ENCODE measurements around a stretch of chr15.

DNA sequence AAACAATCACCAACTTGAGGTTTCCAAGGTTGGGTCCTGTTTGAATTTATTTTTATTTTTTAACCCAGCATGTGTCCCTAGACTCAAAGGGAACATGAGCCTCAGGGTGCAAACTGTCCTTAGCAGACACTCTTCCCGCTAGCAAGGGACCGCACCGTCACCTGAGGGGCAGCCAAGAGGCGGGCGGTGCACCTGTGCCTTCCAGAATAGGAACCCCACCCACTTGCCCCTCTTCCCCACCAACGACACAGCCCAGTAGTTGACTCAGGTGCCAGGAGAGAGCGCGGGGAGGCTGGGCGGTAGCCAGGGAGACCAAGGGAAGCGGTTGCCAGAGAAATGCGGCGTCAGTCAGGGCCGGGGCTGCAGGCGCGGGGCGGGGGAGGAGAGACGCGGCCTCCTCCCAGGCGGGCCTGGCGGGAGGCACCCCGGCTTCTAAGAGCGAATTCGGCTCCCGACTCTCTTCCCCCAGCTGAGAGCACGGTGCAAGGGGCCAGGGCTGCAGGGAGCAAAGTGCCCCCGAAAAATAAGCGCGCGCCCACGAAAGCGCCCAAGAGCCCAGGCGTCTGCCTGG is 994 bp downstream of the CPEB1 start:
- PRO-cap = no peak

DNA sequence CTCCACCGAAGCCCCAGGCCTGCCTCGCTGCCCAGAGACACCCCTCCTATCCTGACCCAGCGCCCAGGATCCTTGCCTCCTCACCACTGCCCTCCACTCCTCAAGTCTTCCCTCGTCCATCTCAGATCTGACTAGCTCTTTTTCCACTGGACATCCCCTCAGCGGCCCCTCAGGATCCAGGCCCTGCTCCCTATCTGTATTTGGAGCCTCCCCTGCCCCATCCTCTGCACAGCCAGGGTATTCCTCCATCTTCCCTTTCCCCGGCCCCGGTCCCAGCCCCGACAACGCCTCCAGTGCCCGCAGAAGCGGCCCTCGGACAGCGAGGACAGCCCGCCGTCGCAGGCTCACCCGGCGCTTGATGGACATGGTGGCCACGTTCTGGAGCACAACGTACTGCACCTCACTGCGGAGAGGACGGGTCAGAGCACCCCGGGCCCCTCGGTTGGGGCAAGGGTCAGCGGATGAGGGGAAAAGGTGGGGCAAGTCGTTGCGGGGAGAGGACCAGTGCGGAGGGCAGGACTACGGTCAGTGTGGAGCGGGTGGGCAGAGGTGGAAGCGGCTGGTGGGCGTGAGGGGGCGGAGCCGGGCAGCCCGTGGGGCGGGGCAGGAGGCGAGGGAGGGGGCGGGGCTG is 29.7 kb downstream of the AP3B2 start:
- PRO-cap = no peak

DNA sequence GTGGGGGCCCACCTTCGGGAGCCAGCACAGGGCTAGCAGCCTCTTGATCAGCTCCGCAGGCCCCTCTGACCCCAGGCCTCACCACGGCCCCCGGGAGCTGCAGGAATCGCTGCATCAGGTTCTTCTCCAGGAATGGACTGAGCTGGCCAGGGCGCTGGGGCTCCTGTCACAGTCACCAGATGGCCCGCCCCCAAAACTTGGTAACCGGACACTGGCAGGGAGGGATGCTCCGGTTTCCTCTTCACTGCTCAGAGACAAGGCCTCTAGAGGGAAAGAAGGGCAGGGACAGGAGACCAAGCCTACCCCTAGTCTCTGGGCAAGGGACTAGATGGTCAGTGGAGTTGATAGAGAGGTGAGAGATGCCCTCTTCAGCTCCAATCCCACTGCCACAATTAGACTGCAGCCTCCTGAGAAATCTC is 9.9 kb downstream of the AP3B2 start:
- PRO-cap = no peak

GRCh38 chr15:82709225-82709795 is 365 bp downstream of the AP3B2 start:
- PRO-cap = no peak

- PRO-cap = no peak
Observed at GRCh38 chr15:82971461-82972123, 14.4 kb upstream of the RAMAC start.

DNA sequence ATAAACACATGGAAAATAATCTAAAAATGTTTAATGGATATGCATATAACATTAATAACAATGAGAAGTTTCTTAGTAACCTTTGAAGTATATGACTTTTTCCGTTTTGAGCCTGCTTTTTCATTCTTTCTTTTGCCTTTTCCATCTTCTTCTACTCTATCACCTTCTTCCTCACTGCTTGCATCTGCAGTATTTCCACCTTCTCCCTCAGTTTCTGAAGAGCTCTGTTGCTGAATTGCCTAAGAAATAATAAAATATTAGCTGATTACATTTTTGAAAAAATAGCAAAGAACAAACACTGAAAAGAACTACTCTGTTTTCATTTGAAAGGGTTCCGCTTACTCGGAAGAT is 49.9 kb downstream of the TM6SF1 start:
- PRO-cap = no peak

- PRO-cap = no peak
Observed at GRCh38 chr15:83285352-83286618, 1.3 kb upstream of the BNC1 start.

GRCh38 chr15:83379507-83380055 is 67.6 kb upstream of the SH3GL3 start:
- PRO-cap = no peak

GRCh38 chr15:83928792-83929527 is 275.0 kb downstream of the ADAMTSL3 start:
- PRO-cap = no peak

DNA sequence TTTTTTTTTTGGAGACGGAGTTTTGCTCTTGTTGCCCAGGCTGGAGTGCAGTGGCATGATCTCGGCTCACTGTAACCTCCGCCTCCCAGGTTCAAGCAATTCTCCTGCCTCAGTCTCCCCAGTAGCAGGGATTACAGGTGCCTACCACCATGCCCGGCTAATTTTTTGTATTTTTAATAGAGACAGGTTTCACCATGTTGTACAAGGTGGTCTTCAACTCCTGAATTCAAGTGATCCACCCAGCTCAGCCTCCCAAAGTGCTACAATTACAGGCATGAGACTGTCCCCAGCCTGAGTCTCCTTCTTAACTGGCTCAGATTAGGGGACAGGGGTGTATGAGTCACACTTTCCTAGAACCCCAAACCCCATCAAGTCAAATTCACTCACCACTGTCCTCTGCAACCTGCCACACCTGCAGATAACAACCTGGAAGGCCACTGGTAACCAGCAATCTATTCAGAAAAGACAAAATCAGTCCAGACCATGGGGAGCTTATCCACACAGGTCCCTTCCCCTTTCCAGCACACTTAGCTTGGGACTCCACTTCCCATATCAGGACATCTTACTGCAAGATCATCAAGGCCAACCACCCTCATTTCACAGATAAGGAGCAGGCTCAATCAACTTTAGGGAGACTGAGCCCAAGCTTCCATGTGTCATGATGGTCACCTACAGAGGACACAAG is 6.4 kb downstream of the WDR73 start:
- PRO-cap = no peak

GRCh38 chr15:84818587-84819157 is 1.5 kb downstream of the ALPK3 start:
- PRO-cap = no peak

DNA sequence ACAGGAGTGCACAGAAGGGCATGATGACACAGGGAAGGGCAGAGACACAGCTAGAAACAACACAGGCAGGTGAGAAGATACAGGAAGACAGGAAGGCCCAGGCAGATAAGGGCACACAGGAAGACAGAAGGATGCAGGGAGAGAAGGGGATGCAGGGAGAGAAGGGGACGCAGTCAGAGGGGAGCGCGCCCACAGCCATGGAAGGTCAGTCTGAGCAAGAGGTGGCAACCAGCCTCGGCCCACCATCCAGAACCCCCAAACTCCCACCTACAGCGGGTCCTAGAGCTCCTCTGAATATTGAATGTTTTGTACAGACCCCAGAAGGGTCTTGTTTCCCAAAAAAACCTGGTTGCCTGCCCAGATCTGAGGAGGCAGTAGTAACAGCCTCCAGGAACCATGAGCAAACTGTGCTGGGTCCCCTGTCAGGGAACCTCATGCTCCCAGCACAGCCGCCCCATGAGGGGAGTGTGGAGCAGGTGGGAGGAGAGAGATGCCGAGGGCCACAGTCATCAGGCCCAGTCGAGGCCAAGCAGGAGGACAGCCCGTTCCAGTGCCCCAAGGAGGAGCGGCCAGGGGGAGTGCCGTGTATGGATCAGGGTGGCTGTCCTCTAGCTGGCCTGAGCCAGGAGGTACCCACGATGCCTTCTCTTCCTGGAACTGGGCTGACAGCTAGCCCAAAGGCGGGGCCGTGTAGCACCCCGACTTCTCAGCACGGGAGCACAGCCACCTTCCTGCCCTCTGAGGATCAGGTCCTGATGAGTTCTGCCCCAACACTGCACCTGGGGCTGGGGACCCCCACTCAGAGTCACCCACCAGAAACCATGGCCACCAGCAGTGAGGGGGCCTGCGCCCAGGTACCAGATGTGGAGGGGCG is 27.5 kb upstream of the SLC28A1 start:
- PRO-cap = no peak

GRCh38 chr15:84983001-84983632 is 1.5 kb downstream of the PDE8A start:
- PRO-cap = no peak

GRCh38 chr15:85091870-85092470 is 110.3 kb downstream of the PDE8A start:
- PRO-cap = no peak

GRCh38 chr15:85108071-85108824 is 126.6 kb downstream of the PDE8A start:
- PRO-cap = no peak

GRCh38 chr15:85329393-85330539 is 50.6 kb upstream of the AKAP13 start:
- PRO-cap = bidirectional peak, plus-strand start at chr15:85329808, minus-strand start at chr15:85329647

- PRO-cap = no peak
Observed at GRCh38 chr15:85494039-85494917, 113.9 kb downstream of the AKAP13 start.

- PRO-cap = no peak
Observed at GRCh38 chr15:85527867-85528381, 147.5 kb downstream of the AKAP13 start.

DNA sequence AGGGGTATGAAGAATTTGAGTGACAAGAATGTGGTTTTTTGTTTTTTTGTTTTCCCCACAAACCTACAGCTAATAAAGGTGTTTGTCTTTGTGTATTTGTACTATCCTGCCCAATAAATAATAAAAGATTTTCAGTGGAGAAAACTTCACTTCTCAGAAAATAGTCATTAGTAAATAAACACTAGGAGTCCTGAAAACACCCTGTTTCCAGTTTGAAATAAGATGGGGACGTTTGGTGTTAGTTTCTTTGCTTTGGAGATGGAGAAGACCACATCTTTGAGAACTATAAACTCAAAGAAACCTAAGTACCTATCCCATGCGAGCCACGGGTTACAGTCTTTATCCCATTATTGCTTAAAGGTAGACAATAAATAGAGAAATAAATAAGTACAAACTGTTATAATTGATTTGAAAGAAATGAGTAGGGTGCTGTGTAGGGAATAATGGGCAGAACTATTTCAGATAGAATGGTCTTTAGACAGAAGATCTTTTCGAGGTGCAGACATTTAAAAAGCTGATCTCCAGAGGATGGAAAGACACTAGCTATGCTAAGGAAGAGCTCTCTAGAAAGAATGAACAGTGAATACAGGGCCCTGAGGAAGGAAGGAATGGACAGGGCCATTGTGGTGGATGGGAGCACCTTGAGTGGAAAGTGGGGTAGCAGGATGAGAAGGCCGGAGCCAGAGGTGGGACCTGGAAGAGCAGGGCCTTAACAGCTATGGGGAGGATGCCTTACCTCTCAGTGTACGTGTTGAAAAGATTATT is 172.7 kb downstream of the KLHL25 start:
- PRO-cap = no peak

DNA sequence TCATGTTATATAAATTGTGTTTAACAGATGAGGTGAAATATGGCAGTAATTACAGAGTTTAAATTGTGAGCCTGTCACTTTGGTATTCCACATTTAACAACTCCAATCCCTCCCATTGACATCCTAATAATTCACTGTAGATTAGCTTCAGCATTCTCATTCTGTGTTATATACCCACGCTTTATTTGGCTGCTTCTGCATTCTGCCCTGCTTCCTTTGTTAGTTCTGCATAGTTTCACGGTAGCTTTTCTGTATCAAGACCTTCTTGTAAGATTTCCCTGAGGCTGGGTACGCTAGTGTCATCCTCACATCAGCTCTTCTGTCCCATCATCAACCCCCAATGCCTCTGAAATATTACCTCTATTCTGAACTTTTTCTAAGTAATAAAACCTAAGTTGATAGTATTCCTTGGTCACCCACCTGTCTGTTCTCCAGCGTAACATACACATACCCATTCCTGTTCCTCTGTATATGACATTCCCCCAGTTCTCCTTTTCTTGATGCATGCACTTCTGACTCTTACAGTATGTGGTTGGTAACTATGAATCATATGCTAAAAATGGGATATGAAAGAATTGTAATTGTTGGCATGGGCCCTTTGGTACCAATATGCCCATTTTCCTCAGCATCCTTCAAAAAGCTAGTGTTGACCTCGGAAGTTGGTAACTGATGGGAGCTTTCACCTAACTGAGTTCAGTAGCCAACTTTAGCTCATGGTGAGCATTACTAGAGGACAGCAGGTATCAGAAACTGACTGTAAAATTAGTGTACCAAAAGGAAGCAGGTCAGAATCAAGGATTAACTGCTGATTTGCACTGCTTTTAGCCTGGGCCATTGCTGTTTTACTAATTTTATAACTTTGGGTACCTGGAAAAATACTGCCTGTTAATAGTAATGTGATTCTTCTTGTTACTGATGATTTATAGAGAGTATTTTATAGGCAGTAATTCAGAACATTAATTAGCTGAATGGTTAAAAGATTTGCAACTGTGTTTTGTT is 171.1 kb downstream of the KLHL25 start:
- PRO-cap = no peak

Measured in sternocleidomastoid (tissue), 1 donor.